Choroid plexus epithelial cell (primary cell): ENCODE data around the genes RUSF1, ZNF267 and ABCC11.

DNA sequence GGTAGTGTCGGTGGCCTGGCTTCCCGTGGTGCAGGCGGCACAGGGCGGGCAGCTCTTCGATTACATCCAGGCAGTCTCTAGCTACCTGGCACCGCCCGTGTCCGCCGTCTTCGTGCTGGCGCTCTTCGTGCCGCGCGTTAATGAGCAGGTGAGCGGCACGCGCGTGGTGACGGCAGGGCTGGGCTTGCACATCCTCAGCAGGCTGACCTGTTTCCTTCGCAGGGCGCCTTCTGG, 5.9 kb downstream of the SLC5A2 start:
- RRBS, result no CpG with 5 or more reads among the region's 22 CpGs

DNA sequence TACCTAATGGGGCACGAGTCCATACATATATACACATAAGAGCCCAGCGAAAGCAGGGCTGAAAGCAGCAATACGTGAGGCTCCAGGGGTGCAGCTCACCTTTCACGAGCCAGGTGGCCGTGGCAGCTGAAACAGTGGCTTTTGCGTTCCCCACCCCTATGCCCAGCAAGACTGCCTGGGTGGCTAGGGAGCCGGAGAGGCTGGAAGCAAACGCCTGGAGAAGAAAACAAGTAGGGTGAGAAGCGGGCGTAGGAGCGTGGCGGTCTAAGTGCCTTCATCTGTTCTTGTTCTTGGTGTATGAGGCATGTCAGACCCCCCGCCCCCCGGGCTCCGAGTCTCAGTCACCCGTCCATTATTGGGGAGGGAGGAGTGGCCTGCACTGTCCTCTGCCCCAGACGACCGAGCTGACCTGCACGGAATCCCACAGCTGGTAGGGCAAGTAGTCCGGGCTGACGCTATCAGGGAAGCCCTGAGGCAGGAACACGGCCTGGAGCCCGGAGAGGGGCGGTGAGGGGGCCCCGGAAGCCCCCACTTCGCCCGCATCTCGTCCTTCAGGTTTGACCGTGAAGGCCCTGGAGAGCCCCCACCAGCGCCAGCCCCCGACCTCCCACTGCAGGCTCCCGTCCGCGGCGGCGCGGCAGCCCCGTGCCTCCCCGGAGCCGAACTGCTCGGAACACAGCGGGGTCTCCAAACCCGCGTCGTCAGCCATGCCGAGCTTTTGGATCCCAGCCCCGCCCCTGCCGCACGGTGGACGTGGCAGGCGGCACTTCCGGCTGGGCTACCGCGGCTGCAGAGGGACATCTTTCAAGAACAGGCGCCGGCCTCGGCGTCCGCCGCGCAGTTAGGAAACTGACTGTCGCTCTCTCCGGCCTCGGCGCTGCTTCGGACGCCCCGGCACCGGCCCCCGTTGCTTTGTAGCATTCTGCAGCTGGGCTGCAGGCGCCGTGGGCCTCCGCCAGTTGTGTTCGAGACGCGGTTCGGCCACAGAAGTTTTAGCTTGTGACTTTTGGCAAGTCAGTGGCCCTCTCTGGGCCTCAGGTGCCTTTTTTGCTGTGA, at the start of gene RUSF1:
TSS of gene RUSF1 (minus strand) at position 727 of the 1,056 bp plus-strand sequence.
- RRBS, result 2% methylated on average over 20 of the region's 77 CpGs

GRCh38 chr16:31869990-31870367, 3.6 kb upstream of the ZNF267 start:
- RRBS, result no CpG with 5 or more reads among the region's 3 CpGs

GRCh38 chr16:31873393-31873687, 267 bp upstream of the ZNF267 start:
- RRBS, result no CpG with 5 or more reads among the region's 7 CpGs

DNA sequence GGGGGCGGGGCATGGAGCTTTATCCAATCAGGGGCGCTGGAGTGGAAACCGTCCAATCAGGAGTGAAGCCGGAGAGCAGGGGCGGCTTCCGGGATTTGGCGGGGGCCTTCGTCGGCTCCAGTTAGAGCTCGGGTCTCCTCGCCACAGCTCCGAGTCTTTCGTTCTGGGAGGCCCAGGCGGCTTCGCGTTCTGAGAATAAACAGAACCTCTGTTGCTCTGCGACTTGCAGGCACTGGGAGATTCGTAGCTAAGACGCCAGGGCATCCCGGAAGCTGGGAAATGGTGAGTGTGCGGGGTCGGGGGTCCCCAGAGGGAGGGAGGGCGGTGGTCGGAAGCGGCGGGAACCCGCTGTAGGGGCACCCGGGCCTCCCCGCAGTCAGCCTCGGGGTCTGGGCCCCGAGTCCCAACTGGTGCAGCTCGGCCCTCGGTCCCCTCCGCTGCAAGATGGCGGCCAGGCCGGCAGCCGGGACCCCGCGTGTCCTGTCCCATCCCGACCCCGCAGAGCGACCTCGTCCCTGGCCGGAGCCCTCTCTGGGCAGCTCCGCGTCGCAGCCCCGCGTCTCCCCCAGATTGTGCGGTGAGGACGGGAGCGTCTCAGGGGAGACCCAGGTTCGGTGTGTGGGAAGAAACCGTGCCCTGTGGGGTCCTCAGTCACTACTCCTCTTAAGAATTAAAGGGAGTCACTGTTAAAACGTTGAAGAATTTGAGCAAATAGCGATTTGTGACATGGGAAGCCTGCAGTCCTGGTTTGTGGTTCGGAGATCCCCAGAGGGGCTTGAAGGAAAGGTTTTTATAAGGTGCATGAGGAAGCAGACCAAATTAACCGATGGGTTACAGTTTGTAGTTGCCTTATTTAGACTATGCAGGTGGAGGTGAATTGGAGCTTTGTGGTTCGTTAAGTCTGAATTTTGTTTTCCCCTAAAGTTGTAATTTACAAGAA, at the start of gene ZNF267:
TSS of gene ZNF267 (plus strand) at position 120 of the 940 bp plus-strand sequence.
- RRBS, result 1% methylated on average over 22 of the region's 59 CpGs

- RRBS, result no CpG with 5 or more reads among the region's 1 CpG
These were observed 21.9 kb downstream of the ZNF267 start for GRCh38 chr16:31895585-31895834.

DNA sequence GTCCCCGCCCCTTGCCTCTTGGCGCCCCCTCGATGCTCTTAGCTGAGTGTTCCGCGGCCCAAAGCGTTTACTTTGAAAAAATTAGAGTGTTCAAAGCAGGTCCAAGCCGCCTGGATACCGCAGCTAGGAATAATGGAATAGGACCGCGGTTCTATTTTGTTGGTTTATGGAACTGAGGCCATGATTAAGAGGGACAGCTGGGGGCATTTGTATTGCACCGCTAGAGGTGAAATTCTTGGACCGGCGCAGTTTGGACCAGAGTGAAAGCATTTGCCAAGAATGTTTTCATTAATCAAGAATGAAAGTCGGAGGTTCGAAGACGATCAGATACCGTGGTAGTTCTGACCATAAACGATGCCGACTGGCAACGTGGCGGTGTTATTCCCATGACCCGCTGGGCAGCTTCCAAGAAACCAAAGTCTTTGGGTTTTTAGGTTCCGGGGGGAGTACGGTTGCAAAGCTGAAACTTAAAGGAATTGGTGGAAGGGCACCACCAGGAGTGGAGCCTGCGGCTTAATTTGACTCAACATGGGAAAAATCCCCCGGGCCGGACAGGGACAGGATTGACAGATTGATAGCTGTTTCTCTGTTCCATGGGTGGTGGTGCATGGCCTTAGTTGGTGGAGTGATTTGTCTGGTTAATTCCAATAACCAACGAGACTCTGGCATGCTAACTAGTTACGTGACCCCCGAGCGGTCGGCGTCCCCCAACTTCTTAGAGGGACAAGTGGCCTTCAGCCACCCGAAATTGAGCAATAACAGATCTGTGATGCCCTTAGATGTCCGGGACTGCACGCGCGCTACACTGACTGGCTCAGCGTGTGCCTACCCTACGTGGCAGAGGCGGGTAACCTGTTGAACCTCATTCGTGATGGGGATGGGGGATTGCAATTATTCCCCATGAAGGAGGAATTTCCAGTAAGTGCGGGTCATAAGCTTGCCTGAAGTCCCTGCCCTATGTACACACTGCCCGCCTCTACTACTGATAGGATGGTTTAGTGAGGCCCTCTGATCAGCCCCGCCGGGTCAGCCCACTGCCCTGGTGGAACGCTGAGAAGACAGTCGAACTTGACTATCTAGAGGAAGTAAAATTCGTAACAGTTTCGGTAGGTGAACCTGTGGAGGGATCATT, 701.7 kb downstream of the TP53TG3F start:
- RRBS, result 25% methylated on average over 9 of the region's 50 CpGs

- RRBS, result 45% methylated on average over 11 of the region's 28 CpGs
These were observed 703.4 kb downstream of the TP53TG3F start for GRCh38 chr16:34162763-34163222.

GRCh38 chr16:35151545-35151807, 1692.1 kb downstream of the TP53TG3F start:
- RRBS, result no CpG with 5 or more reads among the region's 4 CpGs

GRCh38 chr16:35505972-35506662, 2046.7 kb downstream of the TP53TG3F start:
- RRBS, result no CpG with 5 or more reads among the region's 41 CpGs

DNA sequence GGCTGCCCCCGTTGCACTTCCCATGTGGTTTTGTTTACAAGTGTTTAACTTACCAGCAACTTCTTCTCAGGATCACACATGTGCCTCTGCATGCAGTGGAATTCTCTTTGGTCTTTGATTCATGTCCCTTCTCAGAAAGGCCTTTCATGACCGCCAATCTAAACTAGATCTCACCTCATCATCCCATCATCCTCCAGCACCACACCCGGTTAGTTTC, 16.6 kb upstream of the SHCBP1 start:
- RRBS, result no CpG with 5 or more reads among the region's 3 CpGs

DNA sequence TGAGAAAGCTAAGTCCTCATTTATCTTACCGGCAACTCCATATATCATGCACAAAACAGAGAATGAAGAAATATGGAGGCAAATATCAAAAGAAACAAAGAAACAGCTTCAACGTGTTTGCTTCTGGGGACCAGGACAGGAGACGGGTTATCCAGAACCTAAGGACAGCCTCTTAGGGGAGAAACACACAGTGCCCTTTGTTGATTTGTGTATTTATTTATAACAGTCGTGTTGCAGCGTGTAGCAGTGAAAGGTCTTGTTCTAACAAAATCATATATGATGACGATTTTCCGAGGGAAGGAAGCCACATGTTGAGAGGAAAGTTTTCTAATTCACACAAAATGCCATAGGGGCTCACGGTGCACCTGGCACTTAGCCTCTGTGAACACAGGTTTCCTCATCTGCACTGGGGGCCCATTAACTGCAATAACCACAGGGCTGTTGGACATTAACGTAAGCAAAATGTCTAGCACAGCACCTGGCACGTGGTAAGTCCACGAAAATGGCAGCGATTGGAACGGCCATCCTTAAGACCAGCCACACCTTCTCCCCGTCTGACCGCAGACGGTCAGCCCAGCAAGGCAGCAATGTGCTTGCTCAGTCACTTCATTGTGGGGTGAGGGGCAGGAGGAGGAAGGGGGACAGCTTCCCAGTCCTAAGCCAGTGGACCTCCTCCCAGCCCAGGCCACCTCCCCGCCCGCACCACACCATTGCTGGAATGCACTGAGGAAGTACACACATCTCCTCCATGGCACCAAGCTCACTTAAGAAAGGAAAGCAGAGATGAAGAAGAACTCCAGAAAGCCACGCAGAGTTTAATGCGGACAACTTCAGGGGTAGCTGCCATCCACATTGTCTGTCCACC, 8.4 kb upstream of the MYLK3 start:
- RRBS, result no CpG with 5 or more reads among the region's 20 CpGs

DNA sequence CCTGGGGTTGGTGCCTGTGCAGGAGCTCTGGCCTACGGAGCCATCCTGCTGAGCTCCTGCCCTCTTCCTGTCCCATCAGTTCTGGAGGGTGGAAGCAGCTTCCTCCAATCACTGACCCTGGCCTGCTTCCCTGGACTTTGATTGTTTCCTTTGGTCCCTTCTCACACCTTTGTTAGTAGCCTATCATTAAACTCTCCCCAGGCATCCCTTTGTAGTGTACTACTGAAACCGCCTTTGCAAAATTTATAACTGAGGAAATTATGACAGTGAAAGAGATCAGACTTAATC, 21.2 kb upstream of the C16orf87 start:
- RRBS, result no CpG with 5 or more reads among the region's 2 CpGs

GRCh38 chr16:46884491-46884984, 376 bp downstream of the GPT2 start:
- RRBS, result under 1% methylated on average over 33 of the region's 59 CpGs

GRCh38 chr16:47468024-47468570, 7.0 kb downstream of the PHKB start:
- RRBS, result no CpG with 5 or more reads among the region's 5 CpGs

DNA sequence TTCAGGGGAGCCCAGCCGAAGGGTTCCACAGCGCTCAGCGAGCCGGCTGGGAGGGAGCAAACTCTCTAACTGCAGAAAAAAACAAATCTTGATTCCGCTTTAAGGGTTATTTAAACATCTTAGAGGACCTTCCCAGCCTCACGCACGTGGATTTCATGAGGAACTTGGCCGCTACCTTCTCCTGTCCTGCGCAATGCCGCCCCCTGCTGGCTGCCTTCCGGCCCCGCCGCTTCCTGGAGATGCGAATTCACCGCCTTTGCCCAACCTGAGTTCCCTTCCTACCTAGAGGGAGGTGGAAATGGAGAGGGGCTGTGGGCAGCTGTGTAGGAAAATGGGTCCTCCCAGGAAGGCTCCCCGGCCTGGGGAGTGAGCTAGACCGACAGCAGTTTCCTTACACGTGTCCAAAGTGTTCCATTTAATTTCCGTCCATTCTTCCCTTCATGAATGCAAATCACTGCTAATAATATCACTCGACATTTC, 964 bp upstream of the ABCC12 start:
- RRBS, result 6% methylated on average over 4 of the region's 20 CpGs

- RRBS, result no CpG with 5 or more reads among the region's 6 CpGs
These were observed at the start of gene ABCC11 for GRCh38 chr16:48247065-48247718. TSS of gene ABCC11 (minus strand) at chr16:48247539.

- RRBS, result no CpG with 5 or more reads among the region's 3 CpGs
These were observed 66.6 kb downstream of the SIAH1 start for GRCh38 chr16:48318657-48318926.

- RRBS, result no CpG with 5 or more reads among the region's 11 CpGs
These were observed 20.3 kb downstream of the SIAH1 start for GRCh38 chr16:48364877-48365369.